H4 (cell line): ENCODE data around the genes CCPG1 and PYGO1.

DNA sequence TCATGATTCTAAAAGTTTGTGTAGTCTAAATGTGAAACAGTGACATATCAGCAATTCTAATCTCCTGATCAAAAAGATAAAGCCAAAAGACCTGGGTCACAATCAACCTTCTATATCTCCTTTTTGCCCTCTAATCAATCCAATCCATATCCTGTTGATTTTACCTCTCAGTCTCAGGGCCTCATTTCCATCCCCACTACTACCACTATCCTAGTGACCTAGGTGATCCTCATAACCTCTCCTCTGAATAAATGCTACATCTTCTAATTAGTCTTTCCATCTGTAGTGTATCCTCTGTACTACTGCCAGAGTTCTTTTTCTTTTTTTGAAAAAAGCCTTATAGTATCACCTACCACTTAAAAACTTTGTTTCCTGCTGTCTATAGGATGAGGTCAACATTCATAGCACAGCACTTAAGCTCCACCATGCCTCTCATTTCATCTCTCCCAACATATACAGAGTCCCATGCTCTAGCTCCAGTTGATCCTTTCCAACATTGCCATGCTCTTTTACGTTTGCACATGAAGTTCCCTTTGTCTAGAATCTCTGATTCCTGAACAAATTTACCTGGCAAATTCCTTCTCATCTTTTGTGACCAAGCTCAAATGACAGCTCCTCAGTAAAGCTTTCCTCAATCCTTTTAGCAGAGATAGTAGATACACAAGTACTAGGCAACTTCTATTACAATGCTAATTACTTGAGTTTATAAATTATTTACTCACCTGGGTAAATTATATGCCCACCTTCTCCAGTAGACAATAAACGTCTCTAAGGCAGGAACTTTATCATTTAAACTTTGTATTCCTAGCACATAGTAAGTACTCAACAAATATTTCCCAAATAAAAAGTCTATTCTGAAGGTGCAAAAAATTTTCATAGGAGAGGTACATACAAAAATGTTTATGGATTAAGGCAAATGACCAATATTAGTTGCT lies 26.0 kb upstream of the ARPP19 start:
- RAMPAGE, long total RNA = no peak

- RAMPAGE, long total RNA = no peak
Observed at GRCh38 chr15:52624316-52624854, 54.8 kb downstream of the ATOSA start.

DNA sequence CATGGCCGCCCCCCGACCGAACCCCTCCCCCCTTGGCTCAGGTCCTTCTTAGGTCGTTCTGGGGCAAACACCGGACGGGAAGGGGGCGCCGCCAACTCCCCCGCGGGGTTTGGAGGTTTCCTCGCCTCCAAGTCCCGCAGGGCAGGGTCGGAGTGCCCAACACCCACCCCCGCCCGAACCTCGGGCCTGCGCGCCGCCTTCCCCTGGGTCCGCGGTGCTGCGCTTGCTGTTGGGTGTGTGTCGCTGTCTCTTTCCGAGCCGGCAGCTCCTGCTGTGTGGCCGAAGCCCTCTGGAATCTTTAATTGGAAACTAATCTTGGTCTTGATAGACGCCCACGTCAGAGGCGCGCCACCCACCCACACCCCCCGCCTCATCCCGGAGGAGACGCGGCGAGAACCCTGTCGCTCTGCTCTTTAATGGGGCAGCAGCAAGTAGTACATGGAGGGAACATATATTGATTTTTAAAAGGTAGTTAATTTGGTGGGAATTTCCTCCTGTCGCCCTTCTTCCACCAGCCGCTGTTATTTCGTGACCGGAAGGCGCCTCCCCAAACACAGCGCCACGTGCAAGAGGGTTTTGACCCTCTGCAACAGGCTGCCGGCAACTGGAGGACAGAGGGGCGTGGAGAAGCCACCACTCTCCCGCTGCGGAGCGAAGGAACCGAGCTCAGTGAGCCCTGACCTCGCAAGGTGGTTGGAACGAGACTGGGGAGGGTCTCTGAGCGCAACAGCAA lies 4.6 kb downstream of the ONECUT1 start:
- RAMPAGE, long total RNA = no peak

DNA sequence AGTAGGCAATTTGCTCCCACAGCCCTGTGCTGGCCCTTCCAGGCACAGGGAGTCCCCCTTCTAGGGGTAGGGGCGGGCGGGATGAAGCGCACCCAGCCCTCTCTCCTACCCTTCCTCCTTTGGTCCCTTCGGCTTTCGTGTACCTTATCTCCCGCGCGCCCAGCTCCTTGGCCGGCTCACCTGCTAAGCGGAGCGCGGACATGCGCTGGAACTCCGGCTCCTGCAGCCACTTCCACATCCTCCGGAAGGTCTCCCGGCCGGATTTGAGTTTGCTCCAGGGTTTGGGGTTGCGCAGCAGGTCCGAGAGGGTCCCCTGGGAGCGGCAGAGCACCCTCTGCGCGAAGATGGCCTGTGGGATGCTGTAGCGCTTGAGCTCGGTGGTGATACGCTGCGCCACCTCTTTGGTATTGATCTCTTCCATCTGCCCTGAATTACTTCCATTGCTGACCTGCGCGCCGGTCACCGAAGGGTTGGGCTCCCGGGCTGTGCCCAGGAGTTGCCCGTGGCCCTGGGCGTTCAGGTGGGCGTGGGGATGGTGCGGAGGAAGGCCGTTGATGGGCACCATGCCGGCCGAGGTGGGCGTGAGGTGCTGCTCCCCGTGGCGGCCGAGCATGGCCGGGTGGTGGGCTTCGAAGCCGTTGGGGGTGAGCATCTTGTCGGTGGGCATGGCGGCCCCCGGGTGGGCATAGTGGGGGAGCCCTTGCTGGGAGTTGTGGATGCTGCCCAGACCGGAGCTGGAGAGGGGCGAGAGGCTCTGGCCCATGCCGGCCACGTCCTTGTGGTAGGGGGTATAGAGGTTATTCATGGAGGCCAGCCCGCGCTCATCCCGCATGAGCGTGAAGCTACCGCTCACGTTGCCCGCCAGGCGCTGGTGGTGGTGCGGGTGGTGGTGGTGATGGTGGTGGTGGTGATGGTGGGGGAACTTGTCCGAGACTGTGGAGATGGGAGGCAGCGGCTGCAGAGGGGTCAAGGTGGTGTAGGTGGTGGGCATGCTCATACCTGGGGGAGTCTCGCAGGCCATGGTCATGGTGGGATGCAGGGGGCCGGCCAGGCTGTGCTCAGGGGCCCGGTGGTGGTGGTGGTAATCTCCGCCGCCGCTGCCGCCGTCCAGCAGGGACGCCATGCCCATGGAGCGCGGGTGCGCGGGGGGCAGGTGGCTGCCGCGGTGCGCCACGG lies 1.1 kb downstream of the ONECUT1 start:
- RAMPAGE, long total RNA = no peak

DNA sequence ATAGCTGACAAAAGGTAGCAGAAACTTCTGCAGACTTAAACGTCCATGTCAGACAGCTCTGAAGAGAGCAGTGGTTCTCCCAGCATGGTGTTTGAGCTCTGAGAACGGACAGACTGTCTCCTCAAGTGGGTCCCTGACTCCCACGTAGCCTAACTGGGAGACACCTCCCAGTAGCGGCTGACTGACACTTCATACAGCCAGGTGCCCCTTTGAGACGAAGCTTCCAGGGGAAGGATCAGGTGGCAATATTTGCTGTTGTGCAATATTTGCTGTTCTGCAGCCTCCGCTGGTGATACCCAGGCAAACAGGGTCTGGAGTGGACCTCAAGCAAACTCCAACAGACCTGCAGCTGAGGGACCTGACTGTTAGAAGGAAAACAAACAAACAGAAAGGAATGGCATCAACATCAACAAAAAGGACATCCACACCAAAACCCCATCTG lies 34.4 kb upstream of the ONECUT1 start:
- RAMPAGE, long total RNA = no peak

- RAMPAGE, long total RNA = no peak
Observed at GRCh38 chr15:52974408-52974658, 184.2 kb upstream of the ONECUT1 start.

DNA sequence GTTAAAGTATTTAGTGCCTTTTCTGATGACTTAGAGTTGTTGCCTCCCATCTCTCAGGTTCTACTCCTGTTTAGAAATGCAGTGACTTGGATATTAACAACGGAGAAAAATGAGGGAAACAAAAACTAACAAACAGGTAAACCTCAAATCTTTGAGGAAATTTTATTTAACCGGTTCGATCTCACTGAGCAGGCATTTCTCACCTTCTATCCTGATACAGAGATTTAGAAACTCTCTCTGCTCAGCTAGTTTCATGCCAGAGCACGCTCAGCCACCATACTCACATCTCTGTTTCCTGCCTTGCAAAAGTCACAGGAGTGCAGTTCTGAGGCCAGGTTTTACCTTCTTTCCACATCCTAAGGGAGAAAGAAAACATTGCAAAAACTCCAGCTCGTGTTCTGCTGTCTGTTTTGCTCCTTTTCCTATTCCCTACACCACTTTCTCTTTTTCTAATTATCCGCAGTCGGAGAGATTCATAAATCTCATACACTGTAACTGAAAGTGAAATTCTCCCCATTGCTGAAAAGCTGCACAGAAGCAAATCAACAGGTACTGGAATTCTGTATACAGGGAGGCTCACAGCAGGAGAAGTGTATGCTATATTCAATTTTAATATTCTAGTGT lies 240.6 kb upstream of the ONECUT1 start:
- RAMPAGE, long total RNA = no peak

DNA sequence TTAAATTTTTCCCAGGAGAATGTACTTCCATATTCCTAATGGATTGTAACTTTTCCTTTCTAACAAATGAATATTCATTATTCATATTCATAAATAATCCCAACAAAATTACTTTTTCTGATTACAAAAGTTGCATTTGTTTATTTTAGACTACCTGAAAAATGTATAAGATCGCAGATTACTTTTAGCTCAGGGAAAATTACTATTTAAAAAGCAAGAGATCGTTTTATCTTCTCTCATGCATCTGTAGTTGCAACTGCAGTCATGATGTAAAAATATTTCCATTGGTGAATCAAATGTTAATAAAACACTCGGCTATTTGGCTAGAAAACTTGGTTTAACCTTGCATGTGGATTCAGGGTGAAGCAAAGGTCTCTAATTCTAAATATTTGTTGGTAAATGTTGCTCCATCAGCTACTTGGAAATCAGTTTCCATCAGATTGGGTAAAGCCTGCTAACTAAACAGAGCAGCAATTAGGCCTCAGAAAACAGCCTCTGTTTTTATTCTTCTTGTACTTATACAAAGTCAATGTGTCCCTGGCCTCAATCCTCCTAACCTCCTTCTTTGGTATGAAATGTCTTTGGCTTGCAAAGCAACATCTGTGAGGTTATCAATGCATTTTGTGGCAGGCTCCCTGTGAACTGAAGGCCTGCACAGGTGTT lies 312.5 kb downstream of the WDR72 start:
- RAMPAGE, long total RNA = no peak

GRCh38 chr15:53721423-53721946 lies 38.0 kb downstream of the WDR72 start:
- RAMPAGE, long total RNA = no peak

DNA sequence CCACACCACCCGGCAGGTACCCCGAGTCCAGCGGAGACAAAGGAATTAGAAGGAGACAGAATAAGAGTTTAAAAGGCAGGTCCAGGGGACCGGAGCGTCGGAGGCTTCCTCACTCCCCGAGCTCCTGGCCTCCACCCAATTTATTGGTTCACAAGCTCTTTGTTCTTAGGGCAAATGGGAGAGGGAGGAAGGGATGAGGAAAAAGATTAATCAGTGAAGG lies 32.1 kb upstream of the WDR72 start:
- RAMPAGE, long total RNA = no peak

DNA sequence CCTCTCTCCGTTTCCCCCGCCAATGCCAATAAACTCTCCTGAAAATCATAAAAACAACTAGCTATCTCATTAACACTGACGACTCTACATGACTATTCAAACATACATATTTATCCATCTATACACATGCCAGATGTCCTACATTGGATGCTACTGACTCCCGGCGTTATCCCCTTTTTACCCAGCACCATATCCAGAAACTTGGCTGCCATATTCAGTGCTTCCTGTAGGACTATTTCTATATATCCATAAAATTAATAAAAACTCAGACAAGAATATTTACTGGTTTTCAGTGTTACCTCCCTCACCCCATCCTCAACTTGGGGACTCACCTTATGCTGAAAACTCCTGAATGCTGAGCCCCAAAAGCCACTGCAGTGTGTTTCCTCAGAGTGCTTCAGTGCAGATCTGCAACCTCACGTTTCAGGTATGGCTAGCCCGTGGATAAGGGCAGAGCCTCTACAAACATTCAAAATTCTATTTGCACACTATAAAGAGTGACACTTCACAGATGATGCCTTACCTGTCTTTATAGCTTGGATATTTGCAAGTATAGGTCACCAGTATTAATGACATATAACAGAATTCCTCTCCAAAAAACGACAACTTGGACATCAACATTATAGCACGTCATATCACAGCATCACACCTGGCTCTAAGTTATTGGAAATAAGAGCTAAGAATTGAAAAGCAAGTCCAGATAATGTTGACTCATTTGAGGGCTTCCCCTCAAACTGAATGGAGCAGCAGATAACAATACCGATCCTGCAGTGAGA lies 40.4 kb upstream of the RSL24D1 start:
- RAMPAGE, long total RNA = no peak

GRCh38 chr15:55270063-55270652 lies 19.5 kb downstream of the RAB27A start:
- RAMPAGE, long total RNA = no peak

DNA sequence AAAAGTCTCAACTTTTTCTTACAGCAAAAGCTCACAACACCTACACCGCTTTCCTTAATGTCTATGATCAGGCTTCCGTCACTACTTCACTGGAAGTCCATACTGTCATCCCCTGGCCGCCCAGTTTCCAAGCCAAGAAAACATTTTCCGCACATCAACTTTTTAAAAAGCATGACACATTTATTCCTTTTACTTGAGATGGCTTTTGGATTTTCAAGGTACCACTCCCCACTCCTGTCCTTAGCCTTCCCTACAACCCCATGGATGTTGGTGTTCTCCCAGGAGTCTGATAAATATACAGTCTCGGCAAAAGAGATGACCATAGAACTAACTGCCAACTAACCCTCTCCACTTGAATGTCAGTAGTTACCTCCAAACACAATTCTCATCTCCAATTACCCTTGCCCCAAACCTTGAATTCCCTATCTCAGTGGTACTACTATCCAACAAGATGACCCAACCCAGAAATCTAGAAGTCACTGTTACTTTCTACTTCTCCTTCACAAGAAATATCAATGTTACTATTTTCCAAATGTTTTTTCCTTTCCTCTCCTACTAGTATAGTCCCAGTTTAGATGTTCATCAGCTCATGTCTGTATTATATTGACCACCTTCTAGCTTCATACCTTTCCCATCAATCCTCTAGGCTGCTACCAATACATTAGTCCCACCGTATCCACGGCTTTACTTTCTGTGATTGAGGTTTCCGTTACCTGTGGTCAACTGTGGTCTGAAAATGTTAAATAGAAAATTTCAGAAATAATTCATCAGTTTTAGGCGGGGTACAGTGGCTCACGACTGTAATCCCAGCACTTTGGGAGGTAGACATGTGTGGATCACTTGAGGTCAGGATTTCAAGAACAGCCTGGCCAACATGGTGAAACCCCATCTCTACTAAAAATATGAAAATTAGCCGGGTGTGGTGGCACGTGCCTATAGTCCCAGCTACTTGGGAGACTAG lies 38.0 kb downstream of the PIGB start:
- RAMPAGE, long total RNA = no peak

DNA sequence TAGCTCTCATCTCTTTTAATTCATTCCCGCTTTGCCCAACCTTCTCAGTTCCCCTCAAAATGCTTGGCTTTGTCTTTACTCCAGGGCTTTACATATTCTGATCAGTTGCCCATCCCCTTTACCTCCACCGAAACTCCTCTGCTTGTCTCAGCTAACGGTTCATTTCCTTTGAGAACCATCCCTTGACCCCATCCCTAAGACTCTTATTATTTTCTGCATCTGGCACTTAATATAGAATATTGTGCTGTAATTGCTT lies 12.7 kb downstream of the CCPG1 start:
- RAMPAGE, long total RNA = no peak

DNA sequence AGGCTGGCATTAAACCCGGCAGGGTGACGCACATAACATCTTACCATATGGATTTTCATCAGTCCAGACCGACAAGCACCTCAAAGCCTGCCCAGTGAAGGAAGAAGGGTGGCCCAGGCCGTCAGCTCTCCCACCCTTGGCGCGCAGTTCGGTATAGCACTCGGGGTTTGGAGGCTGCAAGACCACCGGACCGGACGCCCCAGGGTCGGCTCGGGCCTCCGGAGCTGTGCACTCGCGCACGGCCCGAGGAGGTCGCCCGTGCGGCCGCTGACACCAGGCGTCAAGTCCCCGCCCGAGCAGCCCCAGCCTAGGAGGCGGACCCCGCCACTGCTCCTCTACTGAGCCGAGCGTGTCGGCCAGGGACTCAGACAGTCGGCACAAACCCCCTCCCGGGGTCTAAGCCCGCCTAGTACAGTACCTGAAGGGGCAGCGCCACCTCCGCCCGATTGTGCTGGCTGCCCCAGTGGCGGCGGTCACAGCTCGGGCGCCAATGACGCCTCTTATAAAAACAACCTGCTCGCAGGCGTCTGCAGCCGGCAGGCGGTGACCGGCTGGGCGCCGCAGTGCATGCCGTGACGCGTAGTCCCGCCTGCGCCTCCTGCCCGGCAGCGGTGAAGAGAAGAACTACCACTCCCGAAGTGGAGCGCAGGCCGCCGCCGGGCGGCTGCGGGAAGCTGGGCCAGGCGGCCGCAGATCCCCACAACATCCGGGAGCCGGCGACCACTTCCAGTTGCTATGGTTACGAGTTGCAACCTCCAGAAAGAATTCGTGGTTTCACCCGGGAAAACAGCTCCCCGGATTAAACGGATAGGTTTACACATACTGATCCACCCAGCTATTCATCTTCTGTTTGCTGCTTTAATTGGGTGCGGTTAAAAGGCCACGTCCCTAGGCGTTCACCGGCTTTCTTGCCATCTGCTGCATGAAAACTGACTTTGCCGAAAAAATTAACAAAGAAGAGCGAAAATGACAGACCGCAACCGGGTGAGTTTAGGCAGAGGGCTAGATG lies at the start of gene CCPG1:
CCPG1 (minus strand) TSS at position 557 of the 1,009 bp plus-strand sequence.
- RAMPAGE, long total RNA = start-site peak on the minus strand centred at position 521 of the sequence, 89 bp wide, 249 reads

GRCh38 chr15:55588052-55588705 lies at the start of gene PYGO1:
PYGO1 (minus strand) TSS chr15:55588345.
- RAMPAGE, long total RNA = no peak

DNA sequence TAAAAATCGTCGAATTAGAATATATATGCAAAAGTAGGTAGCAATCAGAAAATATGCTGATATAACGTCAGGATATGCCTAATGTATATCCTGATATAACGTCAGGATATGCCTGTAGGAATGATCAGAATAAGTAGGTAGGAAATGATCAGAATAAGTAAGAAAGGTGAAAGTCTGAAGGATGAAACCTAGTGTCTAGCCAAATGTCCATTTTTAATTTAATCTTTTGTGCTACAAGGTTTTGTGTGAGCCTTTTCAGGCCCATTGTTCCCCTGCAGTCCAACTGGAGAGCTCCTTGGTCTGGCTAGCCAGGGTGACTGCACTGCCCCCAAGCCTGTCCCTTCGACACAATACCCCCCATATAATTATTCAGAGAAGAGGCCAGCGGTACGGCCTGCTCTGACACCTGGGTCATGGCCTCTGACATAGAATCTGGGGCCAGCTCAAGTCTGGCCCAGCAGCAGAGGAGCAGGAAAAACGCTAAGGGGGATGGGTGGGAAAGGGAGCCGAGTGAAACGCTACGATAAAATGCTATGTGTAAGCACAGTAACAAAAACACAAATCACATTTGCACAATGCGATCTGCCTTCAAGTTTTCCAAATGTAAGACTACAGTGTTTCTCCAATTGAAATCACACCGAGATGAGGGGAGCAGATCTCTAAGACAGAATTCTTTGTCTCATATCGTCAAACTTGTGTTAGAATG lies 64.2 kb upstream of the PYGO1 start:
- RAMPAGE, long total RNA = no peak

- RAMPAGE, long total RNA = no peak
Observed at GRCh38 chr15:55907625-55908261, 85.7 kb downstream of the NEDD4 start.

DNA sequence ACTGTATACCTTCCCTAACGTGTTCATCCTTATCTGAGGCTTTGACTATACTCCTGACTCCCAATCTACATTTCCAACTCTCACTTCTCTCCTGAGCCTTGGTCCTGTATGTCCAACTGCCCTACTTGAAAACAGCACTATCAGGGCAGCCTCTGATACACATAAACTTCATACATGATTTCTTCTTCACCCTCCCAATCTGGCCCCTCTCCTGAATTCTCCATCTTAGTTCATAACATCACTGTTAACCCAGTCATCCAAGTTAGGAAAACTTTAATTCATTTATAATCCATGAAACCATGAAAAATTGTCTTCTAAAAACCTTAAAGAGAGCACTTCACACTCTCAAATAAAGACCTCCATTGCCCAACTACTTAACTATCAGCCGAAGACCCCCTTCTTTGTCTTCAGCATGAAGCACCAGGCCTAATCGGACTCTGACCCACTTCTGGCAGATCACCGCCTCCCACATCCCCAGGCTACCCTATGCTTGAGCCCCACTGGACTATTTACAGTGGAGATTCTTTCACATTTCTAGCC lies 82.8 kb downstream of the NEDD4 start:
- RAMPAGE, long total RNA = no peak

- RAMPAGE, long total RNA = no peak
Observed at GRCh38 chr15:56244105-56244231, 289 bp upstream of the RFX7 start.